Liver (tissue), 9 donors: ENCODE measurements around a stretch of chr14.

GRCh38 chr14:68143128-68144115, 323.8 kb downstream of the RAD51B start:
- PRO-cap, 5 experiments = no peak in any of the 5 experiments
- RAMPAGE, long total RNA, 2 experiments = no peak in any of the 2 experiments
- RRBS = no CpG with 5 or more reads among the region's 4 CpGs

DNA sequence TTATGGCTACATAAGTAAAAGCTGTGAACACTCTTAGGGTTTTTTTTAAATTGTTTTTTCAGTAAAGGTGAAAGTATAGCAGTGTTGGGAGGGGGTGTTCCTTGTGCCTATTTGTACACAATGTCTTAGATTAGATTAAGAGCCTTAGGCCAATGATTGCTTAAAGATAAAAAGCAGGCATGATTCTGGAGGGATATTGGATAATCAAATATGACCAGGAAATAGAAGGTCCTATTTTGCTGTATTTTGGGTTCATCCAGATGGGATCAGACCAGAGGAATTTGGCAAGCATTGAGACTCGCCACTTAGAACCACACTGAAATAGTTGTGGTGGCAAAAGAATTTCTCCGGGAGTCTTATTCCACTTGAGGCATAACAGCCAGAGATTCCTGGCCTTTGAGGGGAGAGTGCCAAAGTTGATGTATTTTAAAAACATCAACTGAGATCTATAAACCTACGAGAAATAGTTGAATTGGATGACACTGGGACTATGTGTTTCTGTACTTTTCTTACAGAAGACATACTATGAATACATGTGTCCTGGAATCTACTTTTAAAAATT, 327.2 kb downstream of the RAD51B start:
- PRO-cap, 5 experiments = no peak in any of the 5 experiments
- RAMPAGE, long total RNA, 2 experiments = no peak in any of the 2 experiments
- RRBS = no CpG with 5 or more reads among the region's 3 CpGs

GRCh38 chr14:68164326-68165350, 345.1 kb downstream of the RAD51B start:
- PRO-cap, 5 experiments = peak in 5 of 5 experiments; most common plus-strand start chr14:68164956 (in 2); most common minus-strand start chr14:68164750 (in 3)
- RAMPAGE, long total RNA, 2 experiments = no peak in any of the 2 experiments
- RRBS = no CpG with 5 or more reads among the region's 6 CpGs

- PRO-cap, 5 experiments = no peak in any of the 5 experiments
- RAMPAGE, long total RNA, 2 experiments = no peak in any of the 2 experiments
- RRBS = no CpG with 5 or more reads among the region's 2 CpGs
Measured at GRCh38 chr14:68268018-68268561, 448.5 kb downstream of the RAD51B start.

GRCh38 chr14:68377195-68378021, 415.5 kb downstream of the ZFP36L1 start:
- PRO-cap, 5 experiments = peak in 1 of 5 experiments; most common plus-strand start chr14:68377645 (in 1); most common minus-strand start chr14:68377494 (in 1)
- RAMPAGE, long total RNA, 2 experiments = no peak in any of the 2 experiments
- RRBS = no CpG with 5 or more reads among the region's 10 CpGs

- PRO-cap, 5 experiments = no peak in any of the 5 experiments
- RAMPAGE, long total RNA, 2 experiments = no peak in any of the 2 experiments
- RRBS = no CpG with 5 or more reads among the region's 13 CpGs
Measured at GRCh38 chr14:68394755-68395294, 398.0 kb downstream of the ZFP36L1 start.

GRCh38 chr14:68548048-68548982, 244.6 kb downstream of the ZFP36L1 start:
- PRO-cap, 5 experiments = peak in 2 of 5 experiments; most common plus-strand start chr14:68548461 (in 2); most common minus-strand start chr14:68548361 (in 1)
- RAMPAGE, long total RNA, 2 experiments = no peak in any of the 2 experiments
- RRBS = no CpG with 5 or more reads among the region's 15 CpGs

- PRO-cap, 5 experiments = peak in 2 of 5 experiments; most common plus-strand start chr14:68578132 (in 2); most common minus-strand start chr14:68577961 (in 1)
- RAMPAGE, long total RNA, 2 experiments = no peak in any of the 2 experiments
- RRBS = no CpG with 5 or more reads among the region's 10 CpGs
Measured at GRCh38 chr14:68577709-68578277, 215.1 kb downstream of the ZFP36L1 start.

DNA sequence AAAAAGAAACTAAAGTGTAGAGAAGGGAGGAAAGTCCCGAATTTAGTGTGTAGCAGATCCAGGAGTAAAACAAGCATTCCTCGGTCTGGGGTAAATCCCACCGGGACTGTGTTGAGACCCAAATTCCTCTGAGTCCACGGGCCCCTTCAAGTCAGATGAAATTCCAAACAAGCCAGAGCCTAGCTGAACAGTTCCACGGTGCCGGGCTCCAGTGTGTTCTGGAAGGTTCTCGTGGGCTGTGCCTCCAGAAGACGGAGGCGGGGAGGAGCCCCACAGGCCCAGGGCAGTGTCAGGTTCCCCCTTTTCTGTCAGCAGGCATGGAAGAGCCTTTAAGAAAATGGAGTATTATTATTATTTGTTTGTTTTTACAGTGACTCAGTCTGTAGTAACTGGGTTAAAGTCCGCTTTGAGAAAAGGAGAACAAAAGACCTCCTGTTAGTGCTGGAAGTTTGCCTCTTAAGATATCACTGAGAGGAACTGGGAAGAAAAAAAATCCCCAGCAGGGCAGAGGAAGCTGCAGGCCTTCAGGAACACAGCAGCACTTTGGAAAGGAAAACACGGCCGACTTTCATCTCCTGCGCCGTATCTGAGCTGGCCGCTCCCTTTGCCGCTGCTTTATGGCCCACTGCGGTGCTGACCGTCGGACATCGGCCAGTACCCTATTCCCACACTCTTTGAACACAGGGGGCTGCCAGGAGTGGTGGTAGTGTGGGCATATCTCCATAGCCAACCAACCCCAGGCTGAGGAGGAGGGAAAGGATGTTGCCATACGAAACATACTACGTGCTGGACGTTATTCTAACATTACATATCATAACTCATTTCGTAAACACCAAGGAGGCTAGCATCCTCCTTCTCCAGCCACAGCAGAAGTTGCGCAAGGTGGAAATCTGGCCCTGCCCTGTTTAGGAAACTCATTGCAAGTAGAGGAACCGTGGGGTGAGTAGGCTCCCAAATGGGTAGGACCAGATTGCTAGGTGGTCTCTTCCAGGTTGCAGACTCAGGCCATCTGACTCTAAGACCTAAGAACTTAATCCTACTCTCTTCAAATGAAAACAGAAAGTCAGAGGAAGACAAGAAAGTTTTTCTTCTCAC, 194.0 kb downstream of the ZFP36L1 start:
- PRO-cap, 5 experiments = peak in 2 of 5 experiments; most common plus-strand start position 507 of the sequence (in 1); most common minus-strand start position 220 of the sequence (in 2)
- RAMPAGE, long total RNA, 2 experiments = no peak in any of the 2 experiments
- RRBS = 88% methylated on average over 3 of the region's 26 CpGs

DNA sequence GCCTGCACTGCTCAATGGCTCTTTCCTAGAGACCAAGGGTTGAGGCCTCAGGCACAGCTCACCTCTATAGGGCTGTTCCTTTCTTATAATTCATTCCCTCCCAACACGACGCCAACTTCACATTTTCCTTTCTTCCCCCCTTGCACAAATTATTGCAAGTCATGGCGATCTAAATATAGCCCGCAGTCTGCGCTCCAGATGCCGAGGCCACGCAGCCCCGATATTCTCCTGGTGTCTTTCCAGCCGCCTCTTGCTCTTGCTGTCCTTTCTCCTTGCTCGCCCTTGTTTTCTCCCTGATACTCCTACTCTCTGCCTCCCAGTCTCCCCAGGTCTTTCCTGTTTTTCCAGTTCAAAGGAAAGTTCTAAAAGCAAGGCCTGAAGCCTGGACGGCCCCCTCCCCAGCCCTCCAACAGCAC, 140.8 kb downstream of the ZFP36L1 start:
- PRO-cap, 5 experiments = no peak in any of the 5 experiments
- RAMPAGE, long total RNA, 2 experiments = no peak in any of the 2 experiments
- RRBS = no CpG with 5 or more reads among the region's 11 CpGs

DNA sequence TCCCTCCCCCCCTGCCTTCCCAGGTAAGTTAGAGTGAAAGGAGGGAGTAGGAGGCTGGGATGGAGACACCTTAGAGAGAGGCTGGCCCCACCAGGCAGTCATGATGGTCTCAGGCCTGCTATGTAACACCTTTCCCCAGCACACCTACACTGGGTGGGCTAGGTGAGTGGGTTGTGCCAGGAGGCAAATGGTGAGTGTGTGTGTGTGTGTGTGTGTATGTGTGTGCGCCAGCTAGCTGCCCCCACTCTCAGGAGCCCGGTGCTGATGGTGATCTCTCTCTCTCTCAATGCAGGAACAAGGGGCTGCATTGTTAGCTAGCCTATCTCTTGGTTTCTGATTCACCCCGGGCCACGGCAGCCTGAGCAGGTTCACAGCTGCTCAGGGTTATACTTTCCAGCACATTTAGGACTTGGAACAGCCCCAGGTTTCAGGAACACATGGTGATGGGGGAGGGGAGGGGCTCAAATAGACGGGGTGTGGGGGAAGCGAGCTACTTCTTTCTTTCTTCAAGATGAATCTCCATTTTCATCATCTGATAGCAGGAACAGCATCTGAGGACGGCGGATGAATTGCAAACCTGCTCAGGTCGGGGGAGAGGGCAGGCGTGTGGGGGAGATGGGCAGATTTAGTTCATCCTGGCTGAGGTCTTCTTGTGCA, 137.8 kb downstream of the ZFP36L1 start:
- PRO-cap, 5 experiments = no peak in any of the 5 experiments
- RAMPAGE, long total RNA, 2 experiments = no peak in any of the 2 experiments
- RRBS = 57% methylated on average over 2 of the region's 10 CpGs

DNA sequence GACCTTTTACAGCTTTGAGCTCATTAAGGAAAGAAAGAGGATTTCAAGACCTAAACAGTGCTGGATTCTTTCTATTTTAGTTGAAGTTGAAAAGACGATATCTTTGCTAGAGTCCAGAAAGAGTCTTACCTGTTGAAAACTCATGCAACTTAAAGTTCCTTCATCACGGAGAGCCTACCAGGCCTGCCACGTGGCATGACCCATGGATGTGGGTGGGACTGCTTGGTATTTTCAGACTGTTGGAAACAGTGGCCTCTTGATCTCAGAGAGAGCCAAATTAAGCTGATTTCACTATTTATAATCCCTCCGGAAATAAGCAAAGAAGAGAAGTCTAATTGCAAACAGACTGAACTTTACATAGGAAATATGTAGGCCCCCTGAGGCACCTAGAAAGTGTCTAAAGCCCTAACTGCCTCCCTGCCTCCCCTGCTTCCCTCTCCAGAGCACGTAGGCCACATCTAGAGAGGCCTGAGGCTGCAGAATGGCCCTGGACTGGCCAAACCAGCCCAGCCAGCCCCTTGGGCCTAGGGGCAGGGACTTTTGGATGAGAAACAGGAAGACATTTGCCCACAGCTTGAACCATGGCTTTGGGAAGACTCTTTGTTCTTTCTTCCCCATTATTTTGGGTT, 123.8 kb downstream of the ZFP36L1 start:
- PRO-cap, 5 experiments = no peak in any of the 5 experiments
- RAMPAGE, long total RNA, 2 experiments = no peak in any of the 2 experiments
- RRBS = no CpG with 5 or more reads among the region's 5 CpGs

DNA sequence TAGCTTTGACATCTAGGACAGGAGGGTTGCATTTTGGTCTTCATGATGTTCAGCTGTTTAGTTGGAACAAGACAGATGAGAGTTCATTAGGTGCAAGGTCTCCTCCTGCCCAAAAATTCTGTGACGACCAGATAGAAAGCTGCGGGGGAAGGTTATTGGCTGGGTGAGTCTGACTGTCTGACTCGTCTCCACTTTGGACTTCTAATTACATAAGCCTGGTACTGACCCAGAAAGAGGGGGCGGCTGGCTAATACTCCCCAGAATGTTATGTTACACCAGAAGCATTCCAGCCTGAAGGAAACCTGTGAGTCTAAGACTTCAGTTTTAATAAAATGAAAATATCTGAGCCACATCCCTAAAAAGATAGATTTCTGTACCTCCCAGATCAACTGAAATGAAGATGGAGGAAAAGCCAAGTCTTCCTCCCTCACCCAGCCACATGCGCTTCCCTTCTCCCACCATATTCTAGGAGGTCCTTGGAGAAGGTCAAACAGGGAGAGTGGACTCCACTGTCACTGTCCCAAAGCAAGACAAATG, 29.3 kb downstream of the ZFP36L1 start:
- PRO-cap, 5 experiments = peak in 5 of 5 experiments; most common plus-strand start position 229 of the sequence (in 2); most common minus-strand start position 122 of the sequence (in 4)
- RAMPAGE, long total RNA, 2 experiments = no peak in any of the 2 experiments
- RRBS = no CpG with 5 or more reads among the region's 5 CpGs

- PRO-cap, 5 experiments = no peak in any of the 5 experiments
- RAMPAGE, long total RNA, 2 experiments = no peak in any of the 2 experiments
- RRBS = no CpG with 5 or more reads among the region's 2 CpGs
Measured at GRCh38 chr14:68809171-68809720, 16.4 kb upstream of the ZFP36L1 start.

- PRO-cap, 5 experiments = no peak in any of the 5 experiments
- RAMPAGE, long total RNA, 2 experiments = no peak in any of the 2 experiments
- RRBS = no CpG with 5 or more reads among the region's 4 CpGs
Measured at GRCh38 chr14:68813675-68814195, 20.9 kb upstream of the ZFP36L1 start.

DNA sequence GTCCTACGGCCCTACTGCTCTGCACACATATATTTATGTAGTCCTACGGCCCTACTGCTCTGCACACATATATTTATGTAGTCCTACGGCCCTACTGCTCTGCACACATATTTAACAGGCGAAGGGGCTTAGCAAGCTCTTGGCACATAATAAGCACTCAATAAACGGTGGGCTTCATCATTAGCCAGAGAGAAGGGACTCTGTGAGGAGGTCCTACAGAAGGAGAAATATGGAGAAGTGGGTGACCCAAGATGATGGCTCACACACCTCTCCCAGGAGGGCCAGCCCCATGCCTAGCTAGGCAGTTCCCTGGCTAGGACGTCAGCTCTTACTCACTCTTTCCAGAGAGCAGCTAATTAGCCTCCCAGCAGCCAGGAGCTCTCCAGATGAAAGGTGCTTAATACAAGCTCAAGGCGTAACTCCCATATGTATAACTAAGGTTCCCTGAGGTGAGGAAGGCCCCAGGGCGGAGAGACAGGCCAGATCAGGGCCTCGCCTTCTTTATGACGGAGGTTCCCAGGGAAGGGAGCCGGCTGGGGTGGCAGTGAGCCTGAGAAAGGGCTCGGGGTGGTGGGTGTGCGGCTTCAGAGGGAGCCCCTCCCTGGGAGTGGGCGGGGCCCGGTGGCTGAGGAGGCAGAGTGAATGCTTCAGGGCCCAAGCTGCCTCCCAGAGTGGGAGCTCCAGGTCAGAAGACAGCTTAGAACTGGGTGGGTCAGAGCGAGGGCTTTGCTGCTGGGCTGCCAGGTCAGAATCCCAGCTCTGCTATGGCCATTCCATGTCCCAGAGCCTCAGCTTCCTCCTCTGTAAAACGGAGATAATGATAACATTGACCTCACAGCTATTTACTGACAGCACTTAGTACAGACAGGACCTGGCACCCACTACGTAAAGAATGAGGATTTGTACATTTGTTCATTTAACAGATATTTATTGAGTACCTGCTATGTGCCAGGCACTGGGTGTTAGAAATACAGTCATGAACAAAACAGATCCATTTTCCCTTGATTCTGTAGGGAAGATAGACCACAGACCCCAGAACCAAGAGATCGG, 26.5 kb upstream of the ZFP36L1 start:
- PRO-cap, 5 experiments = peak in 5 of 5 experiments; most common plus-strand start position 669 of the sequence (in 4); most common minus-strand start position 330 of the sequence (in 1)
- RAMPAGE, long total RNA, 2 experiments = no peak in any of the 2 experiments
- RRBS = 34% methylated on average over 4 of the region's 19 CpGs

DNA sequence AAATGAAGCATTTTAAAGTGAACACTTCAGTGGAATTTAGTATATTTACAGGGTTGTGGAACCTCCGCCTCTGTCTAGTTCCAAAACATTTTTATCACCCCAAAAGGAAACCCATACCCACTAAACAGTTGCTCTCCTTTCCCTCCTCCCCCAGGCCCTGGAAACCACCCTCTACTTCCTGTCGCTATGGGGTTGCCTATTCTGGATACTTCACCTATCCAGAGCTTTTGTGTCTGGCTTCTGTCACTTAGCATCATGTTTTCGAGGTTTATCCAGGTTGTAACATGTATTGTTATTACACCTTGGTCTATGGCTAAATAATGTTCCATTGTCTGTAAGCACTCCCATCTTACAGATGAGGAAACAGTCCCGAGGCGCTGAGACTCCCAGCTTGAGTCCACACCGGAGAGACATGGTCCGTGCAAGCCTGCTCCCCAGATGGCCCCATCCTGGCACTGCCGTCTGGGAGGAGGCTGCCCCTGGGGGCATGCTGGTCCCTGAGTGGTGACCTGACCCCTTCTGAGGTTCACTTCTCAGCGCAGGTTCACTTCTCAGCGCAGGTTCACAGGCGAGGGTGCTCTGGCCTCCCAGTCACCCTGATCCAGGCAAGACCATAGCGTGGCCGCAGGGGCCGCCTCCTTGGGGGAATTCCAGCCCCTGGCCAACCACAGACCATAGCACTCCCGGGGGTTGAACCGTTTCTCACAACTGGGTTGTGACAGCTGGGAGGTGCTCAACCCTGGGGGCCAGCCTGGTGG, 27.9 kb upstream of the ZFP36L1 start:
- PRO-cap, 5 experiments = peak in 5 of 5 experiments; most common plus-strand start position 559 of the sequence (in 4); most common minus-strand start position 521 of the sequence (in 3)
- RAMPAGE, long total RNA, 2 experiments = no peak in any of the 2 experiments
- RRBS = 28% methylated on average over 2 of the region's 16 CpGs

DNA sequence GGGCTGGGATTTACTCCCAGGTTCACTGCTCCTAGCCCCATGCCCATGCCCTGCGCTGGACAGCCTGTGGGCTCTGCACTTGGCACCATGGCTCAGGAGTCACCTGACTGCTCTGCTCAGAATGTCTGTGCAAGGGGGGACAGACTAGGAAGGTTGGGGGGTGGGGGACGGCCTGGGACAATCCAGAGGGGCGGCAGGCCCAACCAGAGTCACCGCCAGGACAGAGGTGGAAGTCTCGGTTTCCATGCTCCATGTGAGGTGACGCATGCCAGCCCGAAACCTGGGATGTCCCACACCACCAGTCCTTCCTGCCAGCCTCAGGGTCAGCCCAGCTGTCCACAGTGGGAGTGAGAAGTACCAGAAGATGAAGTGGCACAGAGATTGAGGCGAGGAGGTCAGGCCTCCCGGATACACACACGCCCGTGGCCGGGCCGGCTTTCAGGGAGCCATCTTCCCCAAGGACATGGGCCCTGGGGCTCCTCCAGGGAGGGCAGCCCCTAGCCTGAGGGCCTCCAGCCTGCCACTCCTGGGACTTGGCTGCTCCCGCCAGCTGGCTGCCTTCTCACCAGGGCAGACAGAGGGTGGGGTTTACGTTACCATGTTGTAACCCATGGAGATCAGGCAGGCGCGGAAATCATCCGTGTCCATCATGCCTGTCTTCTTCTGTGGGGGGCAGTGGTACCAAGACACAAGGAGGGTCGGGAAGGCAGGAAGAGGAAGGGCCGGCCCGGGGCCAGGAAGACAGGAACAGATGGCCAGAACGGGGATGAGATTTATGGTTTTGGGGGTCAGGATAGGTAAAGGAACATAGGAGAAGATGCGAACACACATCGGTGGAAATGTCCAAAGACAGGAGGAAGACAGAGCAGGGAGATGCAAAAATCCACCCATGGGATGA, 85.2 kb upstream of the ZFP36L1 start:
- PRO-cap, 5 experiments = no peak in any of the 5 experiments
- RAMPAGE, long total RNA, 2 experiments = no peak in any of the 2 experiments
- RRBS = no CpG with 5 or more reads among the region's 24 CpGs

DNA sequence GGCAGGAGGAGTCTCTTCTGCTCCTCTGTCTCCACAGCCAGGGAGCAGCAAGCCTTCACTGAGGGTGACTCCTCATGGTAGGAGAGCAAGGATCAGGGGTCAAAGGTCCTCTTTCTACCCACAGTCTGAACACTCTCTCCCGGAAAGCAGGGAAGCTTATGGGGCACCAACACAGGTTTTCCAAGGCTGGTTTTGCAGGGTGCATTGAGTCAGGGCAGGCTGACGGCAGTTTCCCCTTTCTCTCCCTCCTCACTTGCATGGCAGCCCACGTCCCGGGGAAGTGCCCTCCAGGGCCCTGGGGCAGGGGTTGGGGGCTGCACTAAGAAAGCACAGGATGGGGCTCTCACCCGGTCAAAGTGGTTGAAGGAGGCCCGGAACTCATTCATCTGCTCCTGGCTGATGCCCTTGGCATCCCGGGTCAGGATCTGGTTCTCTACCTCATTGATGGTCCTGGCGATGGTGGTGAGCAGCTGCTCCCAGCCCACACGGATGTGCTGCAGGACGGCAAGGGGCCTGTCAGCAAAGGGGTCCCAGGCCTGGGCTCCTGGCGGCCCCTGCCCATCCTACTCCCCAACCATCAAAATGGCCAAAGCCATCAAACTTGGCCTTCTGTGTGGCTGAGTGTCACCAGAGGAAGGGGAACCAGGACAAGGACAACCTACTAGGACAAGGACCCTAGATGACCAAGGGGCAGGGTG, 86.9 kb upstream of the ZFP36L1 start:
- PRO-cap, 5 experiments = no peak in any of the 5 experiments
- RAMPAGE, long total RNA, 2 experiments = no peak in any of the 2 experiments
- RRBS = 98% methylated on average over 3 of the region's 11 CpGs

DNA sequence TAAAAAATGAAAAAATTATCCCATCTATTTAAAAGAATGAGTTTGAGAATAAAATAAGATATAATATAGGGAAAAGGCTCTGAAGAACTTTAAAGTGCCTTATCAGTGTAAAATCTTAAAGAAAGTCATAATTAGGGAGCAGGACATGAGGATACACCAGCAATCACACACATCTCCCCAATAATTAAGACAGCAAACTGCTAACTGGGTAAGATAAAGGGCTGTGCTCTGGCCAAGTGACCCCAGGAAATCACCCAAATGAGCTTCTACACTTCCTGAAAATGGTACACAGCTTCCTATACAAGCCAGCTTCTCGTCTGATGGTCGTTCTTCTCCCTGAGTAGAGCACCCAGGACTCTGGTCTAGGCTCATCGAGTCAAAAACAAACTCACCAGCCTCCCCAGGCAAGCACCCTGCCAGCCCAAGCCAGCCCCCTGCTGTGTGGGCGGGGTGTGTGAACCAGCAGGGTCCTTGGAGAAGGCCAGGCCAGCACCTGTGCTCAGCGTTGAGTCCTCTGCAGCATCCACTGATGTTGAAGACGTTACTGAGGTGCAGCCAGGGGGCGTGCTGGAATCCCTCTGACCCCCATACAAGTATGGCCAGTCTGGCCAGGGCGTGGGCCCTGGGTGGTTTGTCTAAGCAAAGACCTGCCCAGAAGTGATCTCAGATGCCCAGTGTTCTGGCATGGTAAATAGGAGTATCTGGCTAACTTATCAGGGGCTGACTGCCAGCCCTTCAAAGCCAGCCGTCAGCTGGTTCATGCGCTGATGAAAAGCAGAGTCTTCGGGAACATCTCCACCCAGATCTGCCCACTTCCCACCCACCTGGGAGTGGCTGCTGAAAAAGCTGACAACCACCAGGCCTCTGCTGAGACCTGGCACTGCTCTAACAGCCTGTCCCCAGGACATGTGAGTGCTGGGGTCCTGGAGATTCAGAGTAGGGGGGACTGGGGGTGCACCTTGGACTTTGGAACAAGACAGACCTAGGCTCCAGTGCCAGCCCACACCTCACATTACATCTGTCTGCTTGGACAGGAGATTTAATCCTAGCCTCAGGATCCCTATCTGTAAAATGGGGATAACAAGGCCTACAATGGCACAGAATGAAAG, 41.3 kb downstream of the ACTN1 start:
- PRO-cap, 5 experiments = peak in 5 of 5 experiments; most common plus-strand start position 880 of the sequence (in 4); most common minus-strand start position 681 of the sequence (in 4)
- RAMPAGE, long total RNA, 2 experiments = no peak in any of the 2 experiments
- RRBS = no CpG with 5 or more reads among the region's 11 CpGs